LUHMES (cell line): Measurements from ENCODE around the genes F8A1, RAB39B and F8A3.

DNA sequence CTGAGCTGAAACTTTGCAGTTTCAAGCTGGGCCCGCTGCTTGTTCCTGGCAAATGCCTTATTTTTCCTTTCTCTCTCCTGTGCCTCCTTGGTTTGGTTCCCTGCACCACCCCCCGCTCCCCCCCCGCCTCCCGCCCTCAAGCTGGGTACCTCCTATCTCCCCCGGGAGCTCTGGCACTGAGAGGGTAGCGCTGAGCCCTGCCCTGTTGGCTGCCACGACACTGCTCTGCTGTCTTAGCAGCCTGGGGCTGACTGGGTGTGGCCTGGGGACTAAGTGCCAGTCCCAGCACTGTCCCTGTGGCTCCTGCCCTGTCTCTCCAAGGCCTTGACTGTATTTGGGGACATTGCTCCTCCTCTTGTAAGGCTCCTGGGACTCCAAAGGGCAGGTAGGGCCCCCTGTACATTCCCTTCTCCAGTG lies 977 bp downstream of the PLXNA3 start:
- PRO-cap: no peak

DNA sequence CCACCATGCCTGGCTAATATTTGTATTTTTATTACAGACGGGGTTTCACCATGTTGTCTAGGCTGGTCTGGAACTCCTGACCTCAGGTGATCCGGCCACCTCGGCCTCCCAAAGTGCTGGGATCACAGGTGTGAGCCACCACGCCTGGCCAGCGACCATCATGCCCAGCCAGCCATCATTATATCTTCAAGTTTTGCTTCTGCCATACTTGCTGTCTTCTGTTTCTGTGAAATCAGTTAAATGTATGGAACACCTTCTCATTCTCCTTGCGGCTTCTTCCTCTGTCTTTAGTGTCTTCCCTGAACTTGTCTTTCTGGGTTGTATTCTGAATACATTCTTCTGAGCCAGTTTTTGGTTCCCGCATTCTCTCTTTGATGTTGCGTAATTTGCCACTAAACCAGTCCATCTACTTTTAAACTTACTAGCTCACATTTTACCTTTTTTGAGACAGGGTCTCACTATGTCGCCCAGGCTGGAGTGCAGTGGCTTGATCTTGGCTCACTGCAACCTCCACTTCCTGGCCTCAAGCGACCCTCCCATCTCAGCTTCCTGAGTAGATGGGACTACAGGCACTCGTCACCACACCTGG lies 9.5 kb upstream of the FAM3A start:
- PRO-cap: no peak

DNA sequence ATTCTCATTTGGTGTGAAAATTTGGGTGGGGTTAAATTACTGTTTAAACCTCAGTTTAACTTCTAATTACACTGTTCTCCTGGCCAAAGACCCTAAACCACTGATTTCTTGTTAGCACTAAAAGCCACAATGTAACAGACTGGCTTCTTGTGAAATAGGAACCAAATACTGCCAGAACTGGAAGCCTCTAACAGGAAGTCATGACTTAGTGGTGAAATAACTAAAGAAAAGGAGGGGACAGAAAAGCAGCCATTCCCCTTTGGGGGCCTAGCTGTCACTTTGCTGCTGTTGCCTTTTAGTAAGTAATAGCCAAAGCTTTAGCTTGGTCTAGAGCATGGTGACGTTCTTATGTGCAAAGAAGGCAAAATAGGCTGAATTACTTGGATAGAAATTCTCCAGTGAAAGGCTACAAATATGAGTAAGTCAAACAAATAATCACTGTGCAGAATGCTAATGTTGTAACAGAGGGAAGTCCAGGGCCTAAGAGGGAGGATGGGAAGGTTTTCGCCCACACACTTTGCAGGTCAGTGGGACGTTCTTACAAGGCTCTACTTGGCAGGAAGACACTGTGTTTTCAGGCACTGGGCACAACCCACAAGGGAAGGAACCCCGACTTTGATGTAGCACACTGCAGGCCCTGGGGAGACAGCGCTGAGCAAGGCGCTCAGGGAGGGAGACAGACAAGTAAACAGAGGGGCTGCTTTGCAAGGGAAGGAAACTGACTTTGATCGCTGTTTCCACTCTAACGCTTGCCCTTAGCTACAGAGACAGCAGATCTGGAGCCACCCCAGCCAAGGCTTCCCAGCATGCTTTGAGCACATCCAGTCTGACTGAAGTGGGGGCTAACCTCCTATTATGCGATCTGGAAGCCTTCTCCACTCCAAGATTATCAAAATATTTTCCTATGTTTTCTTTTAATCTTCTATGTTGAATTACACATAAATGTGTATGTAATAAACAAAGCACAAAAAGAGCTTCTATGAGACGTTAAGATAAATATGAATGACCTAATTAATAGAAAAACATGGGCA lies 16.6 kb downstream of the GAB3 start:
- PRO-cap: no peak

DNA sequence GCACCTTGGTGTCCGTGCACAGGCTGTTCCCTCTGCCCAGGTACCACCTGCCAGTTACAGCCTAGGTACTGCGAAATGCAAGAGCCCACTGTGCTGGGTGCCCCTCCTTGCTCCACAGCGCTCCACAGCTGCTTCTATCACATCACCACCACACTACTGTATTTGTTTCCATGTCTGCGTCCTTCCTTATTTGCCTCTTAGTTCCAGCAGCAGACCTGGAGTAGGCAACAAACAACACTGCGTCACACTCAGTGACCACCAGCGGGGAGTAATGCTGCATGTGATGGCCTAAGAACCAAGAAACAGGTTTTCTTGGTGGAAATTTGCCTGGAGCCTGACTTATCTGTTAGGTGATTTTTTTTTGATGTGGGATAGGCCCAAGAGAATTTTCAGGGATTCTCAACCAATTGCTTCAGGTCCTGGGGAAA lies 3.2 kb downstream of the MPP1 start:
- PRO-cap: no peak

GRCh38 chrX:154886093-154886469 lies at the start of gene F8A1:
Gene F8A1, plus strand, starts transcription at chrX:154886355.
- PRO-cap: no peak

DNA sequence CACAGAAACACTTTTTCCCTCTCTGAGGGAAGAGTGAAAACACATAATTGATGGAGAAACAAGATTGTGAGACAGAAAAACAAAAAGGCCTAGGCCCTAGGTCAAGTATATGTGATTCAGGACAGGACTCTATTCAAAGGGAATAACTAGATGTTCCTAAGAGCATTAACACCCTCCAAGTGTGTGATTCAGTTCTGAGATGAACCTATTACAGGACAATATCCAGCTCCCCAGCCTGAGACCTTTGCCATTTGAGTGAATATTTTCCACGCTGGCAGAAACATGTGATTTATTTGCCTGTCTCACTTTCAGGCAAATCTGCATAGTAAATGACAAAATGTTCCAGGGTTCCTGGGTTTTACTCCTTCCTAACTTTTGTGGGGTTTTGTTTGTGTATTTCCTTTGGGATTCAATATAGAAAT lies 12.7 kb downstream of the F8 start:
- PRO-cap: no peak

DNA sequence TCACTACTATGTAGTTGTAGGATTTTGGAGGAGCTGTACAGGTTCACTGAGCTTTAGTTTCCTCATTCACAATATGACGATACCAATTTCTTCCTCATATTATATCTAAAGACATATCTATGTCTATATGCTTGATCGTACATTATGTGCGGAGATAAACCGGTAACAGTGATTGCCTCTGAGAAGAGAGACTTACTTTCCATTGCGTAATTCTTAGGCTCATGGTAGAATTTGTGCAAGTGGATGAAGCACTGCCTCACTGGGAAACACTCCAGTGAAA lies 888 bp upstream of the VBP1 start:
- PRO-cap: no peak

GRCh38 chrX:155263759-155264745 lies at the start of gene RAB39B:
Gene RAB39B, minus strand, starts transcription at chrX:155264491.
- PRO-cap: unidirectional peak, minus-strand start at chrX:155264584

- PRO-cap: no peak
Measured at GRCh38 chrX:155458484-155458971, at the start of gene F8A3. Gene F8A3, minus strand, starts transcription at chrX:155458620.

GRCh38 chrX:155967123-155967383 lies 30.4 kb upstream of the IL9R start:
- PRO-cap: no peak